Metastatic Liver Carcinoma in the Lung (tissue), 2 donors: ENCODE measurements around a stretch of chr17.

- PRO-cap, 2 experiments = no peak in any of the 2 experiments
Measured at GRCh38 chr17:82250600-82250854, 21.7 kb downstream of the SLC16A3 start.

DNA sequence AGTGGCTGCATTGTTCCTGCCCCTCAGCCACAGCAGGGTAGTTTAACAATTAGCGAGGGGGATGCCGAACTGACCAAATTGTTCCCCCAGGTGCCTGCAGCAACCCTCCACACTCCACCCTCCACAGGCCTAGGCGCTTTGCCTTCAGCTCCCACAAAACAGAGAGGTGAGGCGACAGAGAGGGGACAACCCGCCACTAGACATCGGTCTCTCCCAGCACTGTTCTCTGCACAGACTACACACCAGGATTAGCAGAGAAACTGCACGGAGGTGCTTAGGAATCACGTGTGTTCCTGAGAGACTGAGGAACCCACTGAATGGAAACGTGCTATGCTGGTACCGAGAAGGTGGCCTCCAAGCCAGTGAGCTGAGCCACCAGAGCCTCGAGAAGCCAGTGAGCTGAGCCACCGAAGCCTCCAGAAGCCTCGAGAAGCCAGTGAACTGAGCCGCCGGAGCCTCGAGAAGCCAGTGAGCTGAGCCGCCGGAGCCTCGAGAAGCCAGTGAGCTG lies 20.1 kb downstream of the CSNK1D start:
- PRO-cap, 2 experiments = no peak in any of the 2 experiments

GRCh38 chr17:82325007-82325356 lies 7.6 kb upstream of the CD7 start:
- PRO-cap, 2 experiments = no peak in any of the 2 experiments

DNA sequence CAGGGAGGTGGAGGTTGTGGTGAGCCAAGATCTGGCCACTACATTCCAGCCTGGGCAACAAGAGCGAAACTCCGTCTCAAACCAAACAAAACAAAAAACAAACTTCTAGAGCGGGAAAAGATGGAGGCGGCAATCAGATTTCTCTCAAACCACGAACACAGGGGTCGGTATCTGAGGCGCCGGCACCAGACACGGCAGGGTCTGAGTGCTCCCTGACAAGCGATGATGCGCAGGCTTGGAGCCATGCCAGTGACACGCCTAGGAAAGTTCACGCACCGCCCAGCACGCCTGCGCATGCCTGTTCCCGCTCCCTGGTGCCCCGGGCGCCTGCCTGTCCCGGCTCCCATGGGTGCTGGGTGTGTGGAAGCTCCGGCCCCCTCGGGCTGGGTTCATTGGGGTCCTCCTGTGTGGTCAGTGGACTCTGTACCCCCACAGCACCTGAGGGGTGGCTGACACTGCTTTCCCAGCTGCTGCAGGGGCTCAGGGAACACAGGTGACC lies 1.5 kb downstream of the SECTM1 start:
- PRO-cap, 2 experiments = no peak in any of the 2 experiments

DNA sequence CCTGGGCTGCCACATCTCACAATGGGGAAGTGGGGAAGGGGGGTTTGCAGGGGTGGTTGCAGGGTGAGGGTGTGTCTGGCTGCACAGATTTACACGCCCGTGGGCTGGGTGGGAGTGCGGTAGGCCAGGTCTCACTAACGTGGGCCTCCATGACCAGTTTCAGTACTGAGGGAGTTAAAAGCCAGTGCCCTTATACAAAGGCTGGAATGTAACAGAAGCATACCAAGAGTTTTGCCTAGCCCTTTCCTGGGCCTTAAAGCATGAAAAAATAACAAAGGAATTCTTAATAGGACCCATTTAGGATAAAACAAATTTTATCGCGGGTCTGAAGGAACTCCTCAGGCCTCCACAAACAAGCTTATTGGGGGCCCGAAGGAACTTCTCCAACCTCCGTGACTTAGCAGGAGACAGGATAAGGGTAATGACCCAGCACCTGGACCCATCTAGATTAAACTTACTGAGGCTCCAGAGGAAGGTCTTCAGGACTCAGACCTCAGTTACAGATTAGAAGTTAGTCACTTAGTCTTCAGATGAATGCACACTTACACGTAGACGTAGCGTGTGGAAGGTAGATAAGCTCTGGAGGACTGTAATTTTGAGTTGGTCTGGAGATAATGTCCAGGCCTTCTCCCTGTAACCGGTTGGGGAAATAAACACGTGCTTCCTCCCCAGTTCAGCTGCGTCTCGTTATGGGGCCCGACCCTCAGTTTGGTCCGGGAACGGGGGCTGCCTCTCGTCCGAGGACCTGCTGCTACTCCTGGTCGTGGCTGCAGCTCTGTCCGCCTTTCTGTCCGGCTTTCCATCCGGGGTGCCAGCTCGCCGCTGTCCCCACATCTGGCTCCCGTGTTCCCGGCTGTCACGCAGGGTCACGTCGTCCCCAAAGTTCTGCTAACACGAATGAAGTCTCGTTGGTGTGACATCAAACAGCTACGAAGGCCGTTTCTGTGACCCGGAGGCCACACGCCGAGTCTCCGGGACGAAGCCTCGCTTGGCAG lies 11.6 kb upstream of the SECTM1 start:
- PRO-cap, 2 experiments = no peak in any of the 2 experiments

GRCh38 chr17:82423977-82424522 lies 5.7 kb upstream of the OGFOD3 start:
- PRO-cap, 2 experiments = no peak in any of the 2 experiments

- PRO-cap, 2 experiments = no peak in any of the 2 experiments
Measured at GRCh38 chr17:82429377-82430282, 11.2 kb upstream of the OGFOD3 start.

DNA sequence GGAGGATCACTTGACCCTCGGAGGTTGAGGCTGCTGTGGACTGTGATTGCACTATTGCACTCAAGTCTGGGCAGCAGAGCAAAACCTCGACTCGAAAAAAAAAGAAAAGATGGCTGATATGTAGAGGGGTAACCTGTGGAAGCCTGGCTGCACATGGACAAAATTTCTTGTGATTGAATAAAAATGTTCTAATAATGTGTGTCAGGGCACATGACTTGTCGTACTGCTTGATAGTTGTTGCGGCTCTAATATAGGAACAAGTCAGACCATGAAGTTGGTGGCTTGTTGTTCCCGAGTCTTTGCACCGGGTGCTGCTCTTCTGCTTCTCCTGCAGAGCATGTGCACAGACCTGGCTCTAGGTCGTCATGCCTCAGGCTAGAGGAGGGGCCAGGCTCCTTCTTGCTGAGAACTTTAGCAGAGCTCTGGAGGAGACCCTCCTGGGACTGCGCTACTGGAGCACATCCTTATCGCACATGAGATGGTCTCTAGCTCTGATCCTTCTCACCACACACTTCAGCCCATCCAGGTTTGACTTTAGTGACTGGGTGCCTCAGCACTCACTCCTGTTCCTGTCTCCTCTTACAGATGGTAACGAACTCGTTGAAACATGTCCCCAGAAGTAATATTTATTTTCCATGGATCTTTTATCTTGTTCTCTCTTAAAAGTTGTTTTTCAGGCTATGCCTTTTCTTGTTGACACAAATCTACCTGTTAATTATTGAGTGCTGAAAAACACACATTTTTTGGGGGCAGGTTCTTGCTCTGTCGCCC lies 14.8 kb downstream of the FOXK2 start:
- PRO-cap, 2 experiments = no peak in any of the 2 experiments

- PRO-cap, 2 experiments = no peak in any of the 2 experiments
Measured at GRCh38 chr17:82586914-82587552, 61.2 kb downstream of the WDR45B start.

- PRO-cap, 2 experiments = no peak in any of the 2 experiments
Measured at GRCh38 chr17:82602594-82603379, 45.5 kb downstream of the WDR45B start.

DNA sequence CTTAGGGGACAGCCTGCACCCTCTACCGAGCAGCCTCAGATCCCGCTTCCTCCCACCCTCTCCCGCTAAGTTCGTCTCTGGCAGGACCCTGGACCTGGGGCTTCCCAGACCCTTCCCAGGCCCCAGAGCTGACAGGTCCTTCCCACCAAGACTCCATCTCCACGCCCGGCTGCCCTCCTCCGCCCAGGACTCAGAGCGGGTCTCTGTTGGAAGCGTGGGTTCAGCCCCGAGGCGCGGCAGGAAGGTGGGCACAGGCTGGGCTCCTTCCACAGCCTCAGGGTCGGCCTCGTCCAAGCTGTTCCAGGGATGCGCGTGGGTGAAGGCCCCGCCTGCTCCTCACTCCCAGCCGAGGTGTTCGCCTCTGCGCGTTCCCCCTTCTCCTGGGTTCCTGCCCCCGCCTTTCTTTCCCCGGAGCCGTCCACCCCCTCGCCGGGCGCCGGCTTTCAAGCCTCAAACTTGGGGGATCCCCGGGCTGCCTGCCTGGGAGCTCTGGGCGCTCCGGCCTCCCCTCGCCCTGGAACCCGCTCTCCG lies 1.1 kb downstream of the RAB40B start:
- PRO-cap, 2 experiments = no peak in any of the 2 experiments

- PRO-cap, 2 experiments = peak in 2 of 2 experiments; most common plus-strand start chr17:82699033 (in 1)
Measured at GRCh38 chr17:82698789-82699223, 308 bp upstream of the RAB40B start.

- PRO-cap, 2 experiments = no peak in any of the 2 experiments
Measured at GRCh38 chr17:82743672-82744029, 8.2 kb upstream of the TBCD start.

- PRO-cap, 2 experiments = no peak in any of the 2 experiments
Measured at GRCh38 chr17:82752279-82752400, 275 bp downstream of the TBCD start.

GRCh38 chr17:82754436-82755447 lies 2.9 kb downstream of the TBCD start:
- PRO-cap, 2 experiments = no peak in any of the 2 experiments

GRCh38 chr17:82774771-82775685 lies 23.2 kb downstream of the TBCD start:
- PRO-cap, 2 experiments = no peak in any of the 2 experiments

DNA sequence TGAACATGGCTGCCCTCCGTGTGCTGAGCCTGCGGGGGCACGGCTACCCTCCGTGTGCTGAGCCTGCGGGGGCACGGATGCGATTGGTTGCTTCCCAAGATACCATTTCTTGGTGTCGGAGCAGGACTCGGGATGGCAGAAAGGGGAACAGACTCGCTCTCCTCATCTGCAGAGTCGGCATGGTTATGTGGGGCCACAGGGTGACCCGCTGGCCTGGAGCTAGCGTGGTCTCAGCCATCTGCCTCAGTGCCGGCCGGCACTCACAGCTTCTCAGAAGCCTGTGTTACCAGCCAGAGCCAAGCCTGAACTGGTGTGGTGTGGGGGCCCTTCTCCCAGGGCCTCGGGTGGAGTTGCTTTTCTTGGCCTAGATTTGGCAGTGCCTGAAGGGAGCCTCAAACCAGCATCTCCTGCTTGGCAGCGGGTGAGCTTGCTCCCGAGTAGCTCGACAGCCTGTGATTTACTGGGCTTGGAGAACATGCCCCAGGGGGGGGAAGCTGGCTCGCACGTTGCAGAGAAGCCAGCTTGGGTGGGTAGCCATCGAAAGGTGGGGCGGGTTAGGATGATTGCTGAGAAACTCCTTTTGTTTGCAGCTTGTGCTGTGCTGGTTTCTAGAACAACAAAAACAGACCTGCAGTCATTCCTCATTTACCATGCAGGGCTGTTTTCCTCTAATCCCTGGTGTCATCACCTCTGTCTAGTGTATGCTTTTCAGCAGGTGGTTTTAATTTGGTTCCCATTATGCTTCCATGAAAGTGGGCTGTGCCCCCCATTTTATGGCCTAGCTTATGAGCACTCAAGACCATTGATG lies 42.1 kb downstream of the TBCD start:
- PRO-cap, 2 experiments = no peak in any of the 2 experiments

GRCh38 chr17:82847996-82848790 lies 8.4 kb upstream of the ZNF750 start:
- PRO-cap, 2 experiments = peak in 1 of 2 experiments; most common minus-strand start chr17:82848122 (in 1)

DNA sequence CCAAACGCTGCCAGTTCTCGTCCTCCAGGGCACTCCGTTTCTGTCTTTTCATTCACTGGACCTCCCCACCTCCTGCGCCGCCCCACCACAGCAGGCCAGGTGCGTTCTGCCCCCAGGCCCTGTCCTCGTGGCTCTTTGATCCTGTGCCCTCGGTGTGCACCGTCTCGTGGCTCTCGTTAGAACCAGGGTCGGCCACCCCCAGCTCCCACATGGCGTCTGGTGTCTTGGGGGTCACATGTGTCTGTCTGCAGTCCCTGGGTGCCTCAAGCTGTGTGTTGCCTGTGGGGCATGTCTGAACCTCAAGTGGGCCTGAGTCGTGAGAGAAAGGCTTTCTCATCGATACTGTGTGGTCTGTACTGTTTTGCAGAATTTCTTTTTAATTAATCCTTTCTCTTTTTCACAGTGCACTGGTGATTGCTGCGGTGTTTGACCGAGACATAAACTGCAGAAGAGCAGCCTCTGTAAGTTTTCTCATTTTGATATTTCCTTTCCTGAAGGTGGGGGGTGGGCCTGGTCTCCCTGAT lies 44.0 kb upstream of the ZNF750 start:
- PRO-cap, 2 experiments = no peak in any of the 2 experiments

DNA sequence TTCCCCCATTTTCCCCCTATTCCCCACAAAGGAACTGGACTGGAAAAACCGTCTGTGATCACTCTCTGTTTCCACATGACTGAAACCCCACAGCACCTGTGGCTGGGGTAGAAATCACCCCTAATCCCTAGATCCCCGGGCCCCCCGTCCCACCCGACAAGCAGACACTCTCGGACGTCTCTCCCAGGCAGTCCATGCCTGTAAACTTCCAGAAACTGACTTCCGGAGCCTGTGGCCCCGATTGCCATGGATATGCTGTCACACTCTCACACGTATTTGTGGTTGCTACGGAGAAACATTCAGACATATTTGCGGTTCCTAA lies 38.8 kb downstream of the B3GNTL1 start:
- PRO-cap, 2 experiments = no peak in any of the 2 experiments